ENCODE measurements around a stretch of chr18.

GRCh38 chr18:79396677-79396983 lies 900 bp downstream of the NFATC1 start:
- RRBS = no CpG with 5 or more reads among the region's 23 CpGs

DNA sequence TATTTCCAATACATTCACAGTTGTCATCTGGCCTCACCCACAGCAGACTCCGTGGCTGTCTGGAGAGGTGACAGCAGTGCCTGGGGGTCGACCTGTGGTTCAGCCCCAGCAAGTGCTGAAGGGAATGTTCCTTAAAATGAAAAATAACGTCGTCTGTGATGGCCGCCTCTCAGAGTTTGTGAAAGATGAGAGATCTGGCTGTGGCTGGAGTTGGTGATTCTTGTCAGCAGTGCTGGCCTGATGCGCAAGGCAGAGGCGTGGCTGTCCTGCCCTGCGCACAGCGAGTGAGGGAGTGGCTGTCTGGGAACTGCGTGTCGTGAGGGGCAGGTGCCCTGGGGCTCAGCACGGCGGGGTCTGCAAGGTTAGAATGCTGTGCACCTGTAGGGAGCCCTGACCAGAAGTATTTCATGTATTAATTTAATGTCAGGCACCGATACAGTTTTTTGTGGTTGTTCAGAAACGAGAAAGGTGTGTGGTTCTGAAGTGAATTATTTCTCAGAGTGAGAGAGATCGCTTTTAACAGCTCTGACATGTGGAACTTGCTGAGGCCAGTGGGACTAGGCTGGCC lies 8.8 kb downstream of the NFATC1 start:
- RRBS = no CpG with 5 or more reads among the region's 16 CpGs

GRCh38 chr18:79423800-79424475 lies 28.2 kb downstream of the NFATC1 start:
- RRBS = 94% methylated on average over 7 of the region's 36 CpGs

DNA sequence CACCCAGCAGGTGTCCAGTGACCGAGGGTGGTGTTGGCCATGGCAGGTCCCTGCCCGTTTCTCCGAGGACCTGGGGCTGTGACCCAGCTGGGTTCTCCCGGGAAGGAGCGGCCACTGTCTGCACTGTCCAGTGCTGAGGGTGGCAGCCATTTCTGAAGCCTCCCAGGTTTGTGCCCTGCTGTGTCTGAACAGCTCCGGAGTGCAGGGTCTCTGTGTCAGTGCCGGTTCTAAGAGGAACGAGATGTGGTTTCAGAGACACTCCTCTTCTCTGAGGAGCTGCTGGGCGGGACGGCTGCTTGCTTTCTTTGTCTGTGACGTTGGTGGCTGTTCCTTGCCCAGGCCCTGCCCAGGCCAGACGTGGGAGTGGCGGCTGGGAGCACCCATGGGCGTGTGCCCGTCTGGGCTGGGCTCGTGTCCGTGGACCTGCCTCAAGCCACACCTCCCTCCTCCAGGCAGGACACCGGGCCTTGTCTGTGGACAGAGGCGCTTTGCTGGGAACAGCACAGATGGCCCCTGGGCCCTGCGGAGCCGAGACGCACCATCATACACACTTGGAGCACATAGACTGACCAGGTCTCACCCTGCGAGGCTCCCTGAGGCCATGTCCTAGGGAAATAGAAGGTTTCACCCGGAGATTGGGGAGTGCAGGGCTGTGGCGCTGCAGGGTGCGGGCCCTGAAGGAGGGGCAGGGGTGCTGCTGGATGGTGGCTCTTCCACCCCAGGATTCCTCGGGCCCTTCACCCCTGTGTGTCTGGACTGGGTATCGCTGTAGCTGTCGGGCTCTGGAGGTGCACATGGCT lies 45.0 kb downstream of the NFATC1 start:
- RRBS = 94% methylated on average over 3 of the region's 29 CpGs

DNA sequence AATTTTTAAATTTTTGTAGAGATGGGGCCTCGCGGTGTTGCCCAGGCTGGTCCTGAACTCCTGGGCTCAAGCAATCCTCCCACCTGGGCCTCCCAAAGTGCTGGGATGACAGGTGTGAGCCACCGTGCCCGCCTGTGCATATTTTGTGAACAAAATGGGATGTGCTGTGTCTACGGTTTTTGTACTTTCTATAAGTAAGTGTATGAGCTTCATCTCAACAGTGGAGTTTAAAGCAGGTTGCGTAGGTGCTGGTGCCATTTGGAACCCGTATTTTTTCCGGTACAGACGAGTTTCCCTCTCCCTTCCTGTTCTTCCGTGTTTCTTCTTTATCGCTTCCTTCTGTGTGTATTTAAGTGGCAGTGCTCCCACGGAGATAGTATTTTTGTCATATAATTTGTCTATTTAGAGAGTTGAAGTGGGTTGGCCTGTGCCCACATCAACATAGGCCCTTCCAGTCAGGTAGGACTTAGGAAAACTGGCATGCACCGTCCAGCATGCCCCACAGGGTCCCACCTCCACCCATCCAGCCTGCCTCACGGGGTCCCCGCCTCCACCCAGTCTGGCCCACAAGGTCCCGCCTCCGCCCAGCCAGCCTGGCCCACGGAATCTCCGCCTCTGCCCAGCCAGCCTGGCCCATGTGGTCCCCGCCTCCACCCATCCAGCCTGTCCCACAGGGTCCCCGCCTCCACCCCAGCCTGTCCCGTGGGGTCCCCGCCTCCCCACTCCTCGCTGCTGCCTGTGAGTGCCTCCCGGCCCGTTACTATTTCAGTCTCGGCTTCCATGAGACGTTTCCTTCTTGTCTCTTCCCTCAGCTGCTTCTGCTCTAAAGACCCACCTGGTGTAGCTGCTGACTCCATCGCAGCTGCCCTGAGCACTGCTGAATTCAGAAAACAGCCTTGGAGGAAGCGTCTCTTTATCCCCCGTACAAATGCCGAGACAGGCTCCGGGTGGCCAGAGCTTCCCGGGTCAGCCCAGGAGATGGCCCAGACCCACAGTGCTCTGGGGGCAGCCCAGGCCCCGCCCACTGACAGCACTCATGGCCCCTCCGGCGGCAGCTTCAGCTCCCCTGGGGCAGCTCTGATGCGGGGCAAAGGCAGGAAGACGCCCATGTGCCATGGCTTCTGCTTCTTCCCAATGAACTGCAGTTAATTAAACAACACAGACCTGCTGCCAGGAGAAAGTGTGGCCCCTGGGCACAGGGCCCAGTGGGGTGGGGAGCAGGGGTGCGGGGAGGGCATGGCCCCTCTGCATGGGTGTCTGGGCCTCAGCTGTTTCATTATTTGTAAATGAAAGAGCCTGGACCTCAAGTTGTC lies 69.6 kb downstream of the NFATC1 start:
- RRBS = 4% methylated on average over 3 of the region's 40 CpGs

- RRBS = no CpG with 5 or more reads among the region's 23 CpGs
These were observed 111.8 kb upstream of the CTDP1 start for GRCh38 chr18:79567635-79568327.

- RRBS = 70% methylated on average over 2 of the region's 37 CpGs
These were observed 103.5 kb upstream of the CTDP1 start for GRCh38 chr18:79575928-79576643.

DNA sequence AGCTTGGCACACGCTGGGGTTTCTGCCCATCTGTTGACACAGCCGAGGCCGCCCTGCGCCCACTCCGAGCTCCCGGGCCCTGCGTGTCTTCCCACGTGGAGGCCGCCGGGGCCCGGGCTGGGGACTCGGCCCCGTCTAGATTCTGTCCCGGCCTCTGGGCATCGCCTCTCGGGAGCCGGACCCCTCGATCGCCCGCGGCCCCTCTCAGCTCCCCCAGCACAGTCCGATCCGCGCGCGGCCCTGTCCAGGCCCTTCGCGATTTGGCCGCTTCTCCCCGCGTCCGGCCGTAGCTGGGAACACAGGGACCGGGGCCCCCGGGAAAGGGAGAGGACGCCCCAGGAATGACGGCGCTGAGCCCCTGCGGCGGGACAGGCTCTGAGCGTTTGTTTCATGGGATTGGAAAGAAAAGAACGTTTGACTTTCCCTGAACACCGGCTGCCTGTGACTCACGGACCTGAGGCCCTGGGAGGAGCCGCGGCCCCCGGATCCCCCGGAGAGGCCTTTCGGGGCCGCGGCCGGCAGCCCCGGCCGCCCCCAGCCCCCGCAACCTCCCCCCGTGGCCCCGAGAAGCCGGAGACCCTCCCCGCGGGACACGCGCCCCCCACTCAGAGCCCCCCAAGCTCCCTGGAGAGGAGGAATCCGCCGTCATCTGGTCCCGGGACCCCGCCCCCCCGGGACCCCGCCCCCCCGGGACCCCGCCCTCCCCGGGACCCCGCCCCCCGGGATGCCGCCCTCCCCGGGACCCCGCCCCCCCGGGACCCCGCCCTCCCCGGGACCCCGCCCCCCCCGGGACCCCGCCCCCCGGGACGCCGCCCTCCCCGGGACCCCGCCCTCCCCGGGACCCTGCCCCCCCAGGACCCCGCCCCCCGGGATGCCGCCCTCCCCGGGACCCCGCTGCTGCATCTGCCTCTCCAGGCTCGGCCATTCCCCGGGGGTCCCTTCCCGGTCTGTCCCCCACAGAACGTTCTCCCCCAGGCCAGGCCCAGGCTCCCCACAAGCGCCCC lies 62.7 kb upstream of the CTDP1 start:
- RRBS = 29% methylated on average over 36 of the region's 98 CpGs

DNA sequence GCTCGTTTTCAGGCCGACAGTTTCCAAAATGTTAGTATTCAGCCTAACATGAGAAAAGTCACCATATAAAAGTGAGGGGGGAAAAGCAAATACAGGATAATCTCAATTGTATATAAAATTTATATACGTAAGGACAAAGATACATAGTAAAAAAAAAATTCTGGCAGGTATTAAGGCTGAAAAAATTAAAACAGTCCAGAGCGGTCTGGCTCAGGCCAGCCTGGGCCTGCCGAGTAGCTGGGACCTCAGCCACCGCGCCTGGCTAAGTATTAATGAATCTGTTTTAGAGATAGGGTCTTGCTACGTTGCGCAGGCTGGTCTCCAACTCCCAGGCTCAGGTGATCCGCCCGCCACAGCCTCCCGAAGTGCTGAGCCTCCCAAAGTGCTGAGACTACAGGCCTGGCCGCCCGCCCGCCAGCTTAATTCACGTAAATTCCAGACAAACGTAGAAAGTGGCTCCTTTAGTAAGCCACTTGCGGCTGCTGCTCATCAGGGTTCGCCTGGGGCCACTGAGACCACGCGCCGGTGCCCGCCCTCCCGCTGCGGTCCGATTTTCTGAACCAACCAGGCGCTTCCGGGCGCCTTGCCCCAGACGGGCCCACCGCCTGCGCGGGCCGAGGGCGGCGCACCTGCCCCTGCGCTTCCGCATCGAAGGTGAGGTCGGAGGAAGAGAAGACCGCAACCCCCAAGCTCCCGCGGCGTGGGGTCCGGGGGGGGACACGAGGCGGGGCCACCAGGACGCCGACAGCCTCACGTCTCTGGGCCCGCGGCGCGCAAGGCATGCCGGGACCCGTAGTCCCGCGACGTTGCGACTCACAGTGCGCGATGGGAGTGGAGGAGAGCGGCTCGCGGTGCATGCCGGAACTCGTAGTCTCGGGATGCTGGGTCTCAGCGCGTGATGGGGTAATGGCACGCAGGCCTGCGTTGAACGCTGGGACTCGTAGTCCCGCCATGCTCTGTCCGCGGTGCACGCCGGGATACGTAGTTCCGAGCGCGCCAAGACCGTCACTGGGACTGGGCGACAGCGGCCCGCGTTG lies 708 bp upstream of the CTDP1 start:
- RRBS = 1% methylated on average over 36 of the region's 88 CpGs

DNA sequence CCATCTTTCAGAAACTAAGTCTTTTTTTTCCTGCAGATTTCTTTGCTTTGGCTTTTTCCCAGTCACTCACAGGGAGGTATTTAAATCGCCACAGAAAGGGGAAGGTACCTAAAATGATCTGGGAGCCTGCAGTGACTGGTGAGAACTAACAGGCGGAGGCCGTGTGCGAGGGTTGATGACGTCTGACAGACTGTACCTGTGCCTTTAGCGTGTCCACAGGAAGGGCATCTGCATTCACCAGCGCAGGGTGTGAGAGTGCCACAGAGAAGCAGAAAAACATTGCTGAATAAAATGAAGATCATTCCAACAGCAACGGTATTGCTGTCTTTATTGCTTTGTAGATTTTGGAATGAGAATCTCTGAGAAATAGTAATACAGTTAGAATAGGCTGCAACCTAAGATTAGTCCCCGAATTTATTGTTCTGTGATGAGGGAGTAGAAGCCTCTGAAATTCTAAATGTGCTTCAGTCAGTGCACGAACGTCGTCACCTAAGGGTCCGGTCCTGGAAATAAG lies 5.7 kb downstream of the CTDP1 start:
- RRBS = no CpG with 5 or more reads among the region's 13 CpGs

- RRBS = no CpG with 5 or more reads among the region's 12 CpGs
These were observed 32.1 kb downstream of the CTDP1 start for GRCh38 chr18:79711662-79712210.

DNA sequence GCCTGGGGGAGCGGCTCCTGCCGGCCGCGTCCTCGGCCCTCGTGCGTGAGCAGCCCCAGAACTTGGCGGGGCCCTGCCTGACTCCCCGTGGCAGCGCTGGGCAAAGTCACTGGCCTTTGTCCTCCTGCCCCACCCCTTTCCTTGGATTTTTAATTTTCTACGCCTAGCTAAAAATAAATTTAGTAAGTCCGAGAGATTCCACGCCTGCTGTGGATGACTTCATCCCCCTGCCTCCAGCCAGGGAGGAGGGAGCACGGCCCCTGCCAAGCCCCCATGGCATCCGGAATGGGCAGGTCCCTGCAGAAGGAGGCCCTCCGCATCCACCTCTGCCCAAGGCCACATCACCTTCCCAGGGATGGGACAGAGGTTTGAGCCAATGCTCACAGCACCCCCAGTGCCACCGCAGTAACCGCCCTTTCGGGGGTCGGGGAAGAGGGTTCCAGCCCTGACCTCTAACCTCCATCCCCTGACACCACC lies 51.5 kb downstream of the SLC66A2 start:
- RRBS = no CpG with 5 or more reads among the region's 20 CpGs

DNA sequence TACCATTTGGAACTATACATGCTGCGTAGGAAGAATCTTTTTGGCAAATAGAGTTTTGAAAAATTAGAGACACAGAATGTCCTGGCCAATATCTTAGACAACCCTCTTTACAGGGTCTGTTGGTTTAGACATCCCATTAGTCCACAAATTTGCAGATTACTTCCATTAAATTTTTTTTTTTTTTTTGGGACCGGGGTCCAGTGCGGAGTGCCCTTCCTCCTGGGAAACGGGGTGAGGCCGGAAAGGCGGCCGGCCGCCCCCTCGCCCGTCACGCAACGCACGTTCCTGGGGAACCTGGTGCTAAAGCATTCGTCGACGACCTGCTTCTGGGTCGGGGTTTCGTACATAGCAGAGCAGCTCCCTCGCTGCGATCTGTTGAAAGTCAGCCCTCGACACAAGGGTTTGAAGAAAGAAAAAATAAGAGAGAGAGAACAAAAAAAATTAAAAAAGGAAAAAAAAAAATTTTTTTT lies 21.5 kb upstream of the RBFA start:
- RRBS = 39% methylated on average over 2 of the region's 21 CpGs

GRCh38 chr18:80148161-80148965 lies 39.3 kb downstream of the ADNP2 start:
- RRBS = no CpG with 5 or more reads among the region's 33 CpGs

GRCh38 chr18:80175181-80176154 lies 66.4 kb downstream of the ADNP2 start:
- RRBS = no CpG with 5 or more reads among the region's 22 CpGs

- RRBS = 9% methylated on average over 25 of the region's 68 CpGs
These were observed 1.1 kb downstream of the PARD6G start for GRCh38 chr18:80246085-80246798.